Panc1 (cell line): ENCODE measurements around a stretch of chr14.

- RRBS, 2 experiments: no CpG with 5 or more reads among the region's 4 CpGs
These were observed 12.4 kb downstream of the PCNX1 start for GRCh38 chr14:70919467-70920333.

DNA sequence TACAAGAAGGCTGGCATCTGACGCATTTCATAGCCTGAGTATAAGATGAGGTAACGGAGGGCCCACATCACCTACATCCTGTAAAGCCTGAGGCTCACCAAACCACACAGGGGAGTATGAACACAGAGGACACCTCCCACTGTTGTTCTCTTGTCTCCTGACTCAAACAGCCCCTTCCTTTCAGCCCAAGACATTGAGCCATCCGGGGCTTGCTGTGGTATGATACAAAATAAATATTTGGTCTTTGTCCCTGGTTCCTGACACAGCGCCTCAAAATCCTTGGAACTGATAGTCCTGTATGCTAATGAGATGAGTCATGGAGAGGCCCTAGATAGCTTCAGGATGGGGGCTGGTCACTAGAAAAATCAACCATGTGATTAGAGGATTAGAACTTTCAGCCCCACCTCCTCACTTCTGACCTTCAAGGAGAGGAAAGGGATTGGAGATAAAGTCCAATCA is 176.8 kb upstream of the SIPA1L1 start:
- RRBS, 2 experiments: no CpG with 5 or more reads among the region's 4 CpGs

DNA sequence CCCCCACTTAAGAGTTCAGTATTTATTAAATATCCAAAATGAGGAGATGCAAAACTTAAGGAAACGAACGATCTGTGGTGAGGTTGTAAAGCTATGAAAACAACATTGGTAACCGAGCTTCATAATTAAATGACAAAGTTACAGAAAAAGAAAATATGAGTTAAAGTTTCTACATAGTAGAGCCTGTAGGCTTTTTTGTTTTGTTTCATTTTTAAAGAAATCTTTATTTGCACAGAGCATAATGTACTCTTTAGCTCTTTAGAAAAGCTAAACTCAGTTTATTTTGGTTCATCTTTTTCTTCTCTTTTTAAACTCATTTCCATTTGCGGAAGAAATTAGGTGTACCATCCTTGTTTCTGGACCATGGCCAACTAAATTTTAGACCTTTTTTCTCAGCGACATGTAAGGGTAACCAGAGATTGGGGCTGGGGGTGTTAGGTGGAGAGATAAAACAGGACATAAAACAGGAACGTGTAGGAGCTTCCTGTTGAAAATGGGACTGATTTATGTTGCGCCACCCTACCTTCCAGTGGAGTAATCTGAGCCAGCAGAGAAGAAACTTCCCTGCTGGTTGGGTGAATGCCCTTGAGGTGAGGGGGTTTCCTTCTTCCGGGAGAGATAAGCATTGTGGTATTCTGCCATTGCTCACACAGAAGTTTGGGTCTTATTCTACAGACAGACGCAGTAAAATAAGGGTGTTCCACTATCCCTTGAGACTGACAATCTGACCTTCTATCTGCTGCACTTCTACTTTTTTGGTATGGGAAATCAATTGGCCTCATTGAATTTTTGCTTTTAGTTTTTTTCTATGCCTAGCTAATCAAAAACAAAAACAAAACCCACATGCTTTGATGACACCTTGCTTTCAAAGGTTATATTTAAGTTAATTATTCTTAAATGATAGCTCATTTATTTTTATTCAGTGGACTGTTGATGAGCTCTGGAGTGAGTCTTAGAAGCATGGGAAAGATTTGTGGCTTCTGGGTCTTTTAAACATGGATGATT is 4.5 kb downstream of the SIPA1L1 start:
- RRBS, 2 experiments: no CpG with 5 or more reads among the region's 9 CpGs

GRCh38 chr14:71347544-71348148 is 27.4 kb downstream of the SIPA1L1 start:
- RRBS, 2 experiments: no CpG with 5 or more reads among the region's 4 CpGs

- RRBS, 2 experiments: no CpG with 5 or more reads among the region's 3 CpGs
These were observed 78.8 kb downstream of the SIPA1L1 start for GRCh38 chr14:71398805-71399701.

DNA sequence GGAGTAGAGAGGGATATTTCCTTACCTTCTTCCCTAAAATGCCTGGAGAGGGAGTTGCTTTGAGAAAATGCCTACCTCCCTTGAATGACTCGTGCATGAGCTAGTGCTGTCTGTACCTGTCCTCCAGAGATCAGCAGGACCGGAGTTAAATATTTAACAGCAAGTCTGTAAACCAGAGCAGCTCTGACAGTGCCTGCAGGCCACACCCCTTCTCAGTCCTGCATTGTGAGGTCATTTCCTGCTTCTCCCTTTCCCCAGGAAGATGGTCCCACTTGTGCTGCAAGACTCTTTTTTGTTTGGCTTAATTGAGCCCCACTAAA is 192.7 kb upstream of the RGS6 start:
- RRBS, 2 experiments: no CpG with 5 or more reads among the region's 2 CpGs

DNA sequence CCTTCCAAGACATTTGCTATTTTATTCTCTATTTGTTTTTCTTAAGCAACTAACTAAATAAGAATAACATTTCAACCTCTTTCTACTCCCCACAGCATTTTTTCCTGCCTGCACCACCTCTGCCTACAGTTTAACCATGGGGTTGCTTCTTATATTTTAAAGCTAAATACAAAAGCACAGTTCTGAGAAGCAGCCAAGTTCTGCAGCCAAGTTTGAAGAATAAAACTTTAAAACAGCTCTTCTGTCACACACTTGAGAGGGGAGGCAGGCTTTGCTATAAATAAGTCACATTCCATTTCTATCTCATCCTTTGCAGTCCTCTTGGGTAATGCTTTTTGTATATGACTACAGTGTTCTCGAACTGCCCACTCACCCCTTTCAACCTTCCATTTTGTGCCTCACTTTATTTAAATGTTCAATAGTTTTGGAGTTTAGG is 53.6 kb downstream of the RGS6 start:
- RRBS, 2 experiments: no CpG with 5 or more reads among the region's 1 CpG

GRCh38 chr14:72332921-72333389 is 400.7 kb downstream of the RGS6 start:
- RRBS, 2 experiments: no CpG with 5 or more reads among the region's 5 CpGs

GRCh38 chr14:72790986-72791748 is 102.7 kb downstream of the DPF3 start:
- RRBS, 2 experiments: no CpG with 5 or more reads among the region's 12 CpGs

- RRBS, 2 experiments: no CpG with 5 or more reads among the region's 14 CpGs
These were observed 743 bp downstream of the DCAF4 start for GRCh38 chr14:72927037-72927376.

- RRBS, 2 experiments: no CpG with 5 or more reads among the region's 10 CpGs
These were observed 32.0 kb downstream of the PSEN1 start for GRCh38 chr14:73168261-73168728.

DNA sequence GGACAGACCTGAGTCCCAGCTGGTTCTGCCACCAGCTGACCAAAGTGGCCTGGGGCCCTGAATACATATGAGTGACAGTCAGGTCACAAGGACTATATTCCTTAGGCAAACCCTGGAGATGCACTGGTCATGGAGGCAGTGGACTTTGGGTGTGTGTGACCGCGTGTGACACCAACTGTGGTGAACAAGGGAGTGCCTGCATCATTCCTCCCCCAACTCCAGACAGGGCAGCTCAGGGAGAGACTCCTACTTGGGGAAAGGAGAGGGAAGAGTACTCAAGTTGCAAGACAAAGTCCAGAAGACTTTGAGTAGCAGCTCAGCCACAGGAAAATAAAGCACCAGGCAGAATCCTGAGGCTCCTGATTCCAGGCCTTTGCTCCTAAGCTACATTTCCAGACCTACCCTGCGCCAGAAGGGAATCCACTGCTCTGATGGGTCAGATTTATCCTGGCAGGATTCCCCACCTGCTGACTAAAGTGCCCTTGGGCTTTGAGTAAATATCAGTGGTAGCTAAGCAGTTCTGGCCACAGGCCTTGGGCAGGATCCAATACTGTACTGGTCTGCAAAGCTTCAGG is 10.6 kb upstream of the ACOT1 start:
- RRBS, 2 experiments: no CpG with 5 or more reads among the region's 3 CpGs

- RRBS, 2 experiments: 1 to 7% methylated on average over 9 of the region's 44 CpGs
These were observed 661 bp downstream of the ACOT2 start for GRCh38 chr14:73569645-73570103.

DNA sequence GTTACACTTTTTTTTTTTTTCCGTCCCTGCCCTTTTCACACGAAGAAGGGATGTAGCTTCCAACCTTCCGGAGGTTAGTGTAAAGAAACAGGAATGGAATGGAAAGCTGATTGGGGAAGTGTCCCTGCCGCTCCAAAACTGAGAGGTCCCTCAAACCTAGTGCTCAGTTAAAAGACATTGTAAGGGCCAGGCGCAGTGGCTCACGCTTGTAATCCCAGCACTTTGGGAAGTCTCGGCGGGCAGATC is 1.0 kb downstream of the ACOT2 start:
- RRBS, 2 experiments: no CpG with 5 or more reads among the region's 8 CpGs

DNA sequence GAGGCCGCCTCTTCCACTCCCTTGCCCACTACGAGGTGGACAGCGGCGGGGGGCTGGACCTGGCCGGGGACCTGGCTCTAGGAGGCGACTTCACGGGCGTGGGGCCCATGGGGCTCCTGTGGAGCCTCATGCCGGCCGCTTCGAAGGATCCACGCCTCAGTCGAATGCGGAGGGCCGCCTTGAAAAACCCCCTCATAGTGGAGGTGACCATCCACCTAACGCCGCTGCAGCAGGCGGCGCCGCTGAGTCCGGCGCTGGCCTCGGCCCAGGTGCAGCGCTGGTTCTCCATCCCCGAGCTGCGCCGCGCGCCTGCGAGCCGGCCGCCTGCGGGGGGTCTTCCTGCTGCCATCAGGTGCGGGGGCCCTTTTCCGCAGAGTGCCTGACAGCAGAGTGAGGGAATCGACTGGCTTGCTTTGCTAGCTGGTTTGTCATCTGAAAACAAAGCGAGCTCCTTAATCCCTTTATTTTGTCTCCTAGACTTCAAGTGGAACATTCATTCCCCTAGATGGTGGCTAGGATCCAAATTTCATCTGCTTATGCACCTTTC is 10.5 kb upstream of the DNAL1 start:
- RRBS, 2 experiments: 27 to 38% methylated on average over 19 to 28 of the region's 37 CpGs

GRCh38 chr14:73724877-73725144 is 10.6 kb upstream of the PNMA1 start:
- RRBS, 2 experiments: no CpG with 5 or more reads among the region's 2 CpGs

DNA sequence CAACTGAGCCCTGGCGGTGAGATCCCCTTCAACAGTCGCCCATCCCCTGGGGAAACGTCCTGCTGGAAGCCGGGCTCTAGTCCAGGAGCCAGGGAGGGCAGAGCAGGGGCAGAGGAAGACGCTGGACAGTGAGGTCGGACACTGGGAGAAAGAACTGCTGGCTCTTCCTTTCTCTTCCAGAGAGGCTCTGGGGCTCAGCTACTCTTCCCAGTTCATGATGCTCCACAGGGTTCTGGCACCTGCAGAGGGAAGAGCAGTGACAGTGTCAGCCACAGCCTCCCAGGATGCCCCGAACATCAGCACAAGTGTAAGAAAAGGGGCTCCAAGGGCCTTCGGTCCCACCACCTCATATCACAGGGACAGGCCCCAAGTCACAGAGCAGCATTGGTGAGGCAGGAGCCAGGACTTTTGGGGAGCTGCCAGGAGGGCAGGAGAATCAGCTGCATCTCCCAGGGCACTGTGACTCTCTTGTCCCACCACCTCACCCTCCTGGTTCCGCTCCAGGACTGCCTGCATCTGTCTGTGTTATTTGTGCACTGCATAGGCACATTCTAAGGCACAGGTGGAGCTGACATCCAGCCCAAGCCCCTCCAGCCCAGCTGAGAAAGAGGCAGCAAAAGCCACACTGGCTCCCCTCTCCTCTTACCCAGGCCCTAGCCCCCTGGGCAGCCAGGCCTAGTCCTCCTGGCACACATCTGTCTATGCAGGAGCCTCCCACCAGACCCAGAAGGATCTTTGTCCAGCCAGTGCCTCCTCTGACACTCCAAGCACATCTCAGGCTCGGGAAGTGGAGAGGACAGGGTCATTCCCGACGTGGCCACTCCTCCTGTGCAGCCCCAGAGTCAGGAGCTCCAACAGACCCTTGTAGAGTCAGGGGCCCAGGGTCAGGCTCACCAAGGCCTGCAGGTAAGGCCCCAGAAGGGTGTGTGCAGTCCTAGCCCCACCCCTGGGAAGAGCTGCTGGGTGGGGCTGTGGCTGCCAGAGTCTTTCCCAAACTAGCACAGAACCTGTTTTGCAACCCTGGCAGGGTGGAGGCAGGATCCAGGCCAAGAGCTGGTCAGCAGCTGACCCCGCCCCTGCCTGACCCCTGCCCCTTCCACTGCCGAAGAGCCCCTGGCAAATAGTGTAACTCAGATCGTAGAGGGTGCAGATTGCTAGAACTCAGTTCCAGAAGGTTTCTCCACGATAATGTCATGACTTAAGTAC is 19.7 kb downstream of the MIDEAS start:
- RRBS, 2 experiments: no CpG with 5 or more reads among the region's 16 CpGs

DNA sequence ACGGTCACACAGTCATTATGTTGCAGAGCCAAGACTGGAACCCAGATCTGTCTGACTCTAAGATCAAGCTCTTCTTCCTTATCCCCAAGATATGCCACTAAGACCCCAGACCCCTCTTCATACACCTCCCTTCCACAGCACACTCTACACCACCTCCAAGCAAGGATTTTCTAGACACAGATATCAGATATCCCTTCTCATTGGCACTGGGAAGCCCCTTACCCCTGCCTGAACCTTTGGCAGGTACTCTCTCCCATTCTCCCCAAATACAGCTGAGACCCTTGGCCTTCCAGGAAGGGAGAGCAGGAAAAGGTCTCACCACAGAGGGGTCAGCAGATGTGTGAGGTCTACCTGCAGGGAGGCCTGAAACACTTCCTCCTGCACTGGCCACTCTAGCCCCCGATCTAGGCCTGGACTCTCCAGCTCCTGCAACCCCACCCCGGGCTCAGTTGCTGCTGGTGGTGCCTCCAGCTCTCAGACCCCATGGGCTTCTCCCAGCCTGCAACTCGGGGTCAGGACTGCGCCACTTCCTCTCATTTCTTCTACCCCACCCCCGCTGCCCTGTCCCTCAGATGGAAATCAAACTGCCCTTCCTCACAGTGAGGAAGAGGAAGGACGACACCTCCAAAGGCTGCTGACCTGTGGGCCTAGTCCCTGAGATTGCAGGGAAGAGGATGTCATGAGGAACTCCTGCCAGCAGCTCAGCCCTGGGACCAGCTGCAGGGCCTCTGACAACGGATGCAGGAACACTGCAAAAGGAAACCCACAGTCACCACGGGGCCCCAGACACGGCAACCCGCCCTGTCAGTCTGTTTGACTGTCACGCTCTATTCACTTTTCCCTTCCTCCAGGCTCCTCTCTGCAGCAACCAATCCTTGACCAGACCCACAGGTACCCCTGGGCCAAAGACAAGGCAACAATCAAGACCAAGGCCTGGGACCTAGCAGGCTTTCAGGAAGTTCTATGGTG is 16.8 kb downstream of the MIDEAS start:
- RRBS, 2 experiments: no CpG with 5 or more reads among the region's 12 CpGs

DNA sequence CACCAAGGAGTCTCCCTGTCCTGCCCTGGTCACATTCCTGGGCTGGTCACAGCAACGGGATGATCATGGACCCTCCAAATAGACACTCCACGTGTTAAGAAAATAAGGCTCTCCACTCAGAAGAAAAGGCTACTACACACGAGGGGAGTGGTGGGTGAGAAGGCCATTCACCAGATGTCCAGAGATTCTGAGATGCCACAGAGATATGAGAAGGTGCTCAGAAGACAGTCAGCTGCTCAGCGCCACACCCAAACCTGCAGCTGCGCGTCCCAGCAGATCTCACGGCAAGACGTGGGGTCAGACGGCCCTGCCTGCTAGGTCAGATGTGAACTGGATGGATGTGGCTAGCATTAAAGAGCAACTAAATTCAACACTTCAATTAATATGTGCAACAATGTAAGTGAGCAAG is 11.3 kb upstream of the MIDEAS start:
- RRBS, 2 experiments: no CpG with 5 or more reads among the region's 9 CpGs

GRCh38 chr14:73785434-73786424 is 25.6 kb upstream of the MIDEAS start:
- RRBS, 2 experiments: no CpG with 5 or more reads among the region's 36 CpGs